Hair follicle dermal papilla cell (primary cell): ENCODE data around the gene ITPKB.

DNA sequence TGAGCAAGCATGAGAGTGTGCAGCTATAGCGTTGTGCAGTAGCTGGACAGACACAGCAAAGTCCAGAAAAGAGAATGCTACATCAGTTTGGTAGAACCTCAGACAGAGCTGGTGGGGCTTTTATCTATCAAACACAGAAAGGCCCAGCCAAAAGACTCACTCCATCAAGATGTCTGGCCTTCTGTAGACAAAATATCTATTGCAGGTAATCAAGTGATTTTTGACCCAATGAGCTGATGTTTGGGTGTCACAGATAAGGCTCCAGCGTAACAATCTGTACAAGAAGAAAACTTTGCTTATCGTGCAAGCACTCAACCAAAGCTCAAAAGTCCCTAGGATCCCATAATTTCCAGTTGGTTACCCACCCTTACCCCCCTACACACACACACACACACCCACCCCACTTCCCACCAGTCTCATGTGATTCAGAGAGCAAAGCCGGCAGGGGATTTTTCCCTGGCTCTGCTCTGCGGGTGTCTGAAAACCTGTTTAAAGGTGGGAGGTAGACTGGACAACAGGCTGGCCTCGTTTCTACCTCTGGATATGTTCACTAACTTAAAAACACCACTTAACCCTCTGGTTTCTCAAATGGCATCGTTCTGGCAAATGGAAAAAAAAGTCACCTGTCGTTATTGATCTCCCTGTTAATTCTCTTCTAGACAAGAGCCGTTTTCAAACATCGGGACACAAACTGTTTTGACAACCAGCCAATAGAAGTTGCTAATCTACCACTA lies 5.7 kb downstream of the ITPKB start:
- CAGE, long polyA plus RNA, result no peak

DNA sequence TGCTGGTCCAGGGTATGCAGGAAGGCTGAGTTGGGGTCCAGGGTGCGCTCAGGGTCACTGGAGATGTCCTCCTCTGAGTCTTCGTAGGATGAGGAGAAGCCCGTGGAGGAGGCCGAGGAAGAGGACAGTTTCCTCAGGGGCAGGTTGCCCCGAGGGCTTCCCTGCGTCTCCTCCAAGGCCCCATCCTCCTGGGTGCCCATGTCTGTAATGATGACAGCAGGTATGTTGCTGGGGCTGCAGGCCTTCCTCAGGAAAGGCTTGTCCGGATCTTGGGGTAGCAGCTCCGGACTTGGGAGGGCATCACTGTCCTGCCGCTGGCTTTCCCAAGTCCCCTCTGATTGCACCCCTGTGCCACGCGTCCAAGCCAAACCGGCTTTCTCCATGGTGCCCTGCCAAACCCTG lies 3.5 kb downstream of the ITPKB start:
- CAGE, long polyA plus RNA, result no peak

GRCh38 chr1:226738915-226739599 lies at the start of gene ITPKB:
Gene ITPKB, minus strand, starts transcription at chr1:226739282.
- CAGE, long polyA plus RNA, result no peak

DNA sequence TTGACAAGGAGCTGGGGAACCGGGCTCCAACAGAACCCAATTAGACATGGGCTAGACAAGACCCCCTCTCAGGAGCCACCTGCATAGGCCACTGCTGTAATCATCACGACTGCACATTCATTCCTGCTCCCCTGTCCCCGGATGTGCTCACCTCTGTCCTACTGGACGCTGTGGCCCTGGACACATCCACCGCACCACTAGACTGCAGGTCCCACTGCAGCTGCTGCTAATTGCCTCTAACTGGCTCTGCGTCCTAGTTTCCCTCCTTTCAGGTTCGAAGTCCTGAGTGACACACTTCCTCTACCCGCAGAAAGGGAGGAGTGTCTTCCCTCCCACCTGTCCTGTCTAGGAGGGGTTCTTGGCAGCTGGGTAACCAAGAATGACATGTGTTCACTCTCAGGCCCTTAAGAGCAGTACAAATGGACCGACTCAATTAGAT lies 40.4 kb upstream of the ITPKB start:
- CAGE, long polyA plus RNA, result no peak

- CAGE, long polyA plus RNA, result no peak
Measured at GRCh38 chr1:226783815-226784657, 45.0 kb upstream of the ITPKB start.

- CAGE, long polyA plus RNA, result no peak
Measured at GRCh38 chr1:226870689-226871531, 494 bp downstream of the PSEN2 start.

- CAGE, long polyA plus RNA, result no peak
Measured at GRCh38 chr1:226881539-226882110, 11.2 kb downstream of the PSEN2 start.

GRCh38 chr1:226920297-226920984 lies 19.7 kb upstream of the COQ8A start:
- CAGE, long polyA plus RNA, result no peak

- CAGE, long polyA plus RNA, result no peak
Measured at GRCh38 chr1:226942341-226942908, 2.3 kb downstream of the COQ8A start.

GRCh38 chr1:227073545-227074550 lies 133.8 kb downstream of the COQ8A start:
- CAGE, long polyA plus RNA, result no peak

GRCh38 chr1:227100482-227101279 lies 160.6 kb downstream of the COQ8A start:
- CAGE, long polyA plus RNA, result no peak

DNA sequence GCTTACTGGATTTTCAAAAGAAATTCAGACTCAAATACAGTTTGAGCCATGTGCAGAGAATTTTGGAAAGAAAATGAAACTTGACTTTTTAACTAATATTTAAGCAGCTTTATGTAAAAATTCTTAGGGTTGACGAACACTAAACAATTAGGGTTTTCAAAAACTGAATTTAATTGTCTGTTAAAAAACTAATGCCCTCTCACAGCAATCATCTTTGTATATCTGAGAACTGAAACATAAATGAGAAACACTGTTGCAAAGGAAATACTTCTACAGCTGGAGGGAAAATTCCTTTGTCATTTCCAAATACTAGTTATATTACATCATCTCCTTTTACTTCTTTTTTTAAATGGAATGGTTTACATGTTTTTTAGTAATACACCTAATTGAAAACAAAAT lies 19.2 kb downstream of the CDC42BPA start:
- CAGE, long polyA plus RNA, result no peak

DNA sequence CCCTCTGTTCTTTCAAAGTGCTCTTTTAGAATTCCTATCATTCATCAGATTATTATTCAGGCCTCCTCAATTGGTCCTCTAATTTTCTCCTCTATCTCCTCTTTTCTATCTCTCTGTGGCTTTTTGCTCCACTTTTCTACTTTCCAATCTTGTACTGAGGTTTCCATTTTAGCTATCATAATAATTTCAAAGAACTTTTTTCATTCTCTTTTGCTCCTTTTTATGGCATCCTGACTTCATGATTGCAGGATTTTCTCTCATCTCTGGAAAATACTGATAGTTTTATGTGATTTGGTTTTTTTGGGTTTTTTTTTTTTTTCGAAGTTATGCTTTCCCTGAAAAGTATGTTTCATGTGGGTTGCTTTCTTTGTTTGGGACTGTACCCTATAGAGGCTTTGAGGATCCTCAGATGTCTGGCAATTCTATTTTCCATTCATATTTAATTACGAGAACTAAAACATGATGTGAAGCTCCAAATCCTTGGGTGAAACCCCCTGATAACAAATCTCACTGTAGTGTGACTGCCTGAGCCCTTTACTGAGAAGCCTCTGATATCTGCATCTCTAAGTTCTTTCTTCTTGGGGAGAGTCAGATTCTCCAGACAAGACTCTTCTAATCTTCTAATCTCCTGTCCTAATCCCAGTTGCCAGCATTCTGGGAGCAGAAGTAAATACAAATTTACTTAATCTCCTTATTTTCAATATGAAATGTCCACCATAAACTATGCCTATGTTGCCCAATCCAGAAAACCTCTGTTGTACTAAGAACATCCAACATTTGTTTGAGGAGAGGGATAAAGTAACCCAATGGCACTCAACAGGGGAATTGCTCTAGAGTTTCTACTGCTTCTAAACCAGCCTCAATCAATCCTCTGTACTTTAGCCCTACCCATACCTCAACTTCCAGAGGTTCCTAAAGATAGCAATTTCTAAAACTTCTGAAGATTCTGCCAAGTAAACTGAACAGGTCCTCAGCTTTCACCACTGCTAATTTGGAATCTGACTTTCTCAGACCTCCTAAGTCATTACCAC lies 15.3 kb downstream of the CDC42BPA start:
- CAGE, long polyA plus RNA, result no peak

DNA sequence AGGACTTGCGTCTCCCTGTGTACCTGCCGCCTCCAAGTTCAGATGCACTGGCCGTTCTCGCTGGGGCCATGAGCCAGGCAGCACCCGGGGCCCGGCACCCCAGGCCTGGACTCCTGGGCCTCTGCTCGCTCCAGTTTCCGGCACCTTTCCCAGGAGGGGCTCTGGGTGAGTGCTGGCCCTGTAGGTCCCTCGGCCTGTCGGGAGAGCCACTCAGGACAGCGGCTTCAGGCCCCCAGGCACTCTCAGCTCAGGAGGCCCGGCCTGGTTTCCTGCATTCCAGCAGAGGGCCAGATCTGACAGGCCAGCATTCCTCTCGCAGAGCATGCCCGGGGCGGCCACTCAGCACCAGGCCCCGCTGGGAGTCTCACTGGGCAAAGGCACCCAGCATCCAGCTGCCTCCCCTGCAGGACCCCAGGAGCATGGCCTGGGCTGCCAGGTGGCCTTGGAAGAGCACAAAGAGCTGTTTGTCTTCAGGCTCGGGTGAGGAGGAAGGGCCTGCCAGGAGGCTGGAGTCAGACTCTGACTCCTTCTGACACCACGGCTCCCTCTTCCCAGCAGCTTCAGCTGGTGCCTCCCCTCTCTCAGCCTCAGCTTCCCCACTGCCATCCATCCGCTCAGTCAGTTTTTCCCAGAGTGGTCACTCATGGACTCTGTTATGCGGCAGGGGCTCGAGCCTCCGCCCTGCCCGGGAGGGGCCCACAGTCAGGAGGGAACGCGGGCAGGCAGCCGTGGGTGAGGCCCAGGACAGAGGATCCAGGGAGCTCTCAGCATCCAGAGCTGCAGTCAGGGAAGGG lies 51.8 kb downstream of the WNT9A start:
- CAGE, long polyA plus RNA, result no peak

GRCh38 chr1:228037517-228038379 lies 30.9 kb downstream of the WNT3A start:
- CAGE, long polyA plus RNA, result no peak

GRCh38 chr1:228105285-228105806 lies 2.2 kb upstream of the C1orf35 start:
- CAGE, long polyA plus RNA, result no peak

- CAGE, long polyA plus RNA, result no peak
Measured at GRCh38 chr1:228140909-228141543, 947 bp downstream of the GUK1 start.

GRCh38 chr1:228148141-228149290 lies 1.2 kb upstream of the GJC2 start:
- CAGE, long polyA plus RNA, result no peak

DNA sequence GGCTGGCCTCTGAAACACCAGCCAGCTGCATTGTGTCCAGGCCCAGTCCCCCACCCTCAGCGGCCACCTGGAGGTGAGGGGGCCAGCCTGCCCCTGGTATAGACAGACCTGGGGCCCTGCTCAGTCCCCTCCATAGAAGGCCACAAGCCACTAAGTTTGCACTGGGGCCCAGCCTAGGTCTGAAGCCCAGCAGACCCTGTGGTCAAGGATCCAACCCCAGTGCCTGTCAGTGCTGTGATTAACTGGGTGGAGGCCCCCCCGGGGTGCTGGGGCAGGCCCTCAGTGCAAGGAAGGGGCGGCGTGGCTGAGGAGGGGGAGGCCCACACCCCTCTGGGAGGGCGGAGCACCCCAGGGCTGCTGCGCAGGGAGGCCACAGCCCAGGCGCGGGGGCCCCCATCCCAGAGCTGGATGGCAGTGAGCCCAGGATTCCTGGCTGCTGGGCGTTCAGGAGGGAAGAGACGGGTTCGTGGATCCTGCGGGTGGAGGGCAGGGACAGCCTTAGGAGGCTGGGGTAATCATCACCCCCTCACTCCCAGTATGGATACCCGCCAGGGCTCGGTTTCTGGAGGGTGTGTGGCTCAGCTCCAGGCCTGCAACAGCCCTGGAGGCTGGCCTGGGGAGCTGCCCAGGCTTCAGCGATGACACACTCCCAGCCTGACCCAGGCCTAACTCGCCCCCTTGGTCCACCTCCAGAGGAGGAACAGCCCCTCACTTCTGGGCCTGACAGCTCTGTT lies 793 bp downstream of the GJC2 start:
- CAGE, long polyA plus RNA, result no peak

- CAGE, long polyA plus RNA, result no peak
Measured at GRCh38 chr1:228191621-228192152, 16.2 kb upstream of the OBSCN start.